M059J (cell line): ENCODE measurements around a stretch of chr6.

- RAMPAGE, long total RNA = no peak
These were observed 378.9 kb downstream of the UTRN start for GRCh38 chr6:144664059-144664470.

DNA sequence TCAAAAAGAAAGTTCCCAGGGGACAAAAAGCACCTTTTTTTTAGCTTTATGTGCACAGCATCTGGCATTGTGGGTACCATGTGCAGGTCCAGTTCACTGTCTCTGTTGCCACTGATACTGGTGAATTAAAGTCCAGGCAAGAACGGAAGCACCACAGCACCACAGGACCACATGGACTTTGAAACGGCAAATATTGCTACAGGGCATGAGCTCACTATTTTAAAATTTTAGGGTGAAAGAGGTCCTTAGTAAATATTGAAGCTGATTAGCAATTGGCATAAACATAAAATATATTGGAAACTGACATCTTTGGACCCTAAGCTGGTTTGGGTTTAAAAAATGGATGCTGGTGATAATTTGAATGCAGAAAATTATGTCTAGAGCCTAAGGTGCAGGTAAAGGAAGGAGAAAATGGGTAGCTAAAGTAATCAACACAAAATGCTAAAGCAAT, 709.0 kb downstream of the EPM2A start:
- RAMPAGE, long total RNA = no peak

- RAMPAGE, long total RNA = no peak
These were observed 757 bp downstream of the EPM2A start for GRCh38 chr6:145734441-145735084.

DNA sequence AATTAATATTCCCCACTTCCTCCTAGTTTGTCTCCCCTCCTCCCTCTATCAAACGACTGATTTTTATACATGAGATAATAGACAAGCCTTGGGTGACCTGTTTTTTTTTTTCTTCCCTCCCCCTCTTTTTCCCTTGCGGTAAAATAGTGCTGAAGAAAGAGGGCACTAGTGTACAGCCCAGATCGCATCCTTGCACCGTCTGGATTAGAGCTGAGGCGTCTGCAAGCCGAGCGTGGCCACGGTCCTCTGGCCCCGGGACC, 1.4 kb upstream of the GRM1 start:
- RAMPAGE, long total RNA = no peak

GRCh38 chr6:146803493-146804065, 204.8 kb downstream of the ADGB start:
- RAMPAGE, long total RNA = no peak

DNA sequence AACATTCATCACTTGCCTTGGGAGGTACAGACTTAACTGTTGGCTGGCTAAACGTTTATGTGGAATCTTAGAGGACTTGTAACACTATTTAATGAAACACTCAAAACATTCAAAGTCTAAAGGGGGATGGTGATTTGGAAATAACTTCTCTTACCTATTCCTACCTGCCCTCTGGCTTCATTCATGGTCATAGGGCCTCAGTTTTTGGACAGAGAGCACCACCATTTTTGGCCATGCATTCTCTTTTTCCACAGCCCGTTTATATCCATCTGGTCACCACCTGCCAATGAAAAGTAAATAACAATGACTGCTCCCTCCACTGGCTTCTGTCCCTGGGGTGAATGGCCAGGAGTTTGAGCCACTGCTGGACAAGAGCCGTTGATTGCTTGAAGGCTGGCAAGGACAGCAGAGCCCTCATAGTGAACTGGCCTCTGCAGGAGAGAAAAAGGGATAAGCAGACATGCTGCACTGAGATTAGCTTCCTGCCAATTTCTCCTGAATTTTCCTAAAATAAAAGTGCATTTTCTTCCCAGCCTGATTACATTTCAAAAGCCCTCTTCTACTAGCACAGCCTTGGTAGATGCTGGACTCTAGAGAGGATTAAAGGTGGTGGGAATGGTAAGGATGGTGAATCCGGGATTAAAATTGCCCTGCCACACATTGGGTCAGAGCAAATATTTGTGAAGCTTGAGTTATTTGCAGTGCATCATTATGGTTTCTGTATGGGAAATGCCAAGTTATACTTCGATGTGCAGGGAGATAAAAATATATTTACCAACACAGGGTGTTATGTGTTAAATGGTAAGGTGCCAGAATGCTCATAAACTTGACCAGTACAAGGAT, 261.9 kb downstream of the ADGB start:
- RAMPAGE, long total RNA = no peak

- RAMPAGE, long total RNA = no peak
These were observed 714 bp upstream of the STXBP5 start for GRCh38 chr6:147203349-147204057.

DNA sequence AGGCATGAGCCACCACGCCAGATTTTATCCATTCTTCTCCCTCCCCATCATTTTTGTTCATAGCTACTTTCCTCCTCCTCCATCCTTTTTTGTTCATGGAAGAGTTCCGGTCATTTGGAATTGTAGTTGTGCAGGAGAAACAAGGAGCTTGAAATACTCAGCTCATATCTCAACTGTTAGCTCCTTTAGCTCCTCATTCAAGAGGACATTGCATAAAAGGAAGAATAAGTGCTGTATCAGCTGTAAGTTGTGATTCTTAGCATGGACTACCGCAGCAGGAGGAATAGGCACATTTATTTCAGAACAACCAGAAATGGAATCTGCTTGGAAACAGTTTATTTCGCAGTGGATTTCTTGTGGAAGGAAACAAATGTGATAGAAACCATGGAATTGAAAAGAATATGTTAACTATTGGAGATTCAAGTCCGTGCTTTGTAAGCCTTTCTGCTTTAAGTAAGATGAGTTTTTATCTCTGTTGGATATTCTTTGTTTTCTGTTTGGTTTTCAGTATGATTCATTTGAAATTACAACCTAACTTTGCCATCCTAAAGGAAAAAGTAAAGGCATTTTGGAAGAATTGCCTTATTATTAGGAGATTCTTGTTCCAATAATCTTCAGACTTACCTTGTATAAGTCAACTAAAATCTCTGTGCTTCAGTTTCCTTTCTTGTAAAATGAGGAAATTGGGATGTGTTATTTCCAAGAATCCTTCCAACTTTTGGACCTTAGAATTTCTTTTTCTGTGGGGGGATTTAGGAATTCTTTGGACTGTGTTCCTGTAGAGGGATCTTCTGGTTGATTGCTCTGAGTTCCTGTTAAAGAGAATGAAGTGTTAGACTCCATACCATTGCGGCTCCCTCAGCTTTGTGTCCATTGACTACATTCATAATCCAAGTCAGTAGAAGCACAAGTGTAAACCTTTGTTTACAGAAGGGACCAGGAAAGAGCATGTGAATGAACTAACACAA, 7.9 kb downstream of the STXBP5 start:
- RAMPAGE, long total RNA = no peak

GRCh38 chr6:147306355-147307442, 102.5 kb downstream of the STXBP5 start:
- RAMPAGE, long total RNA = no peak

- RAMPAGE, long total RNA = no peak
These were observed 122.6 kb downstream of the STXBP5 start for GRCh38 chr6:147326622-147327439.

GRCh38 chr6:147337673-147338479, 133.7 kb downstream of the STXBP5 start:
- RAMPAGE, long total RNA = no peak

DNA sequence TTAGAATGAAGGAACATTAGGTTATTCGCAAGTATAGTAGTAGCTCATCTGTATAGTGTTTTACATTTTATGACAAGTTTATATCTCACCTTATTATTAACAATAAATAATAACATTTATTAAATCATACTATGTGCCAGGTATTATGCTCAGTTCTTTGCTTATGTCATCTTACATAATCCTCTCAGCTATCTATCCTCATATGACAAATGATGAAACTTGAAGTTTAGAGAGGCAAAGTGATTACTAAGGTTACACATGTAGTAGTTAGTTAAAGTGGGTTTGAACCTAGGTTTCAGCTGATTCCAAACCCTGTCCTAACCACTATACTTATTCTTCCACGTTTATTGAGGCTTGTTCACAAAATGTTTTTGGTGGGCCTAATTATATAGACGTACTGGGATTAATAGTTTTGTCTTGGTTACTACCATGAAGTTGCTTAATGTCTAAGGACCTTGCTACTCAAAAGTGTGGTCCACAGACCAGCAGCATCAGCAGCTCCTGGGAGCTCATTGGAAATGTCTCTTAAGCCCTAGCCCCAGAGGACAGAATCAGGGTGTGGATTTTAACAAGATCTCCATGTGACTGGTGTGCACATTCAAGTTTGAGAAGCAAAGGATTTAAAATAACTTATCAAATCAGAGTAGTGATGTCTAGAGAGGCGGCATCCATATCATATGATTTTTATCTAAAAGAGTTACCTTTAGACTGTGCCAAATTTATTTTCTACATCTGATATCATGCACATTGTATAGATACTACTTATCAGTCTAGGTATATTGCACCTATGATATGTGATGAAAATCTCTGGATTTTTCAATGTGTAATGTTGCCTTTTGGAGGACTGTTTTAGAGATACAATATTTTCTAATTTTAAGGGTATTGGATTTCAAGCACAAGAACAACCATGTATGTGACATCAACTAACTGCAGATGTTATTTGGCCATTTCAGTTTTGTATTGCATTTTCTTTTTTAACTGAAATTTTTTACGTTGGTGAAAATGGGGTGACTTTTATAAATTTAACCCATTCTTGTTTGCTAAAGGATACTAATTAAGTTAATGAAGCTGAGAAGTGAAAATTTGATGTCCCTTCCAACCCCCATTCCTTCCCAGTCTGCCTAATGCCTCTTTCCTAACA, 146.8 kb downstream of the STXBP5 start:
- RAMPAGE, long total RNA = no peak

- RAMPAGE, long total RNA = no peak
These were observed 149.5 kb upstream of the SASH1 start for GRCh38 chr6:148192889-148193824.

DNA sequence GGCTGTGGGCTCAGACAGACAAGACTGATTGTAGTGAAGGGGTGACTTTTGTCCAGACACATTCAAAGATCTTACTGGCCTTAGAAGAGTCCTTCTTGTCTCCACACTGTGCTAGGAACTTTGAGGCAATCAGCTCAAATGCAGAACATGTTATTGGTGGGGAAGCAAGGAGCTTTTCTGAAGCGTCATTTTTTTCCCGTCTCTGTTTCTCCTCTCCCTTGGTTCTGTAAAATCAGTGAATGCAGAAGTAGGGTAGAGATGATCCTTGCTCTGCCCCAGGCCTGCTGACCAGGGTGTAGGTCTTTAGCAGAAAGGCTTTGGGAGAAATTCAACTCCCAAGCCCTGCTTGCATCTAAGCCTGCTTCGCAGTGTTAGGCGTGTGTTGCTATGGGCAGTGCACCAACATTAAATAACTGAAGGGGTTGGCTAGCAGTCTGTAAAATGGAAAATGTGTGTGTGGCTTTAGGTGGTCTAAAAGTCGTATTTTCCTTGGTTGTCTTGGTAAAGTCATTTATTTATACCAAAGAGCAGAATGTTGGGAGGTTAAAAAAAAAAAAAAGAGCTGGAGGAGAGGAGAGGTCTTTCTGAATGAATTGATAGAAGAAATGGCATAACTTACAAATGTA, 45.9 kb downstream of the SASH1 start:
- RAMPAGE, long total RNA = no peak

- RAMPAGE, long total RNA = no peak
These were observed 63.8 kb downstream of the SASH1 start for GRCh38 chr6:148406350-148406922.

DNA sequence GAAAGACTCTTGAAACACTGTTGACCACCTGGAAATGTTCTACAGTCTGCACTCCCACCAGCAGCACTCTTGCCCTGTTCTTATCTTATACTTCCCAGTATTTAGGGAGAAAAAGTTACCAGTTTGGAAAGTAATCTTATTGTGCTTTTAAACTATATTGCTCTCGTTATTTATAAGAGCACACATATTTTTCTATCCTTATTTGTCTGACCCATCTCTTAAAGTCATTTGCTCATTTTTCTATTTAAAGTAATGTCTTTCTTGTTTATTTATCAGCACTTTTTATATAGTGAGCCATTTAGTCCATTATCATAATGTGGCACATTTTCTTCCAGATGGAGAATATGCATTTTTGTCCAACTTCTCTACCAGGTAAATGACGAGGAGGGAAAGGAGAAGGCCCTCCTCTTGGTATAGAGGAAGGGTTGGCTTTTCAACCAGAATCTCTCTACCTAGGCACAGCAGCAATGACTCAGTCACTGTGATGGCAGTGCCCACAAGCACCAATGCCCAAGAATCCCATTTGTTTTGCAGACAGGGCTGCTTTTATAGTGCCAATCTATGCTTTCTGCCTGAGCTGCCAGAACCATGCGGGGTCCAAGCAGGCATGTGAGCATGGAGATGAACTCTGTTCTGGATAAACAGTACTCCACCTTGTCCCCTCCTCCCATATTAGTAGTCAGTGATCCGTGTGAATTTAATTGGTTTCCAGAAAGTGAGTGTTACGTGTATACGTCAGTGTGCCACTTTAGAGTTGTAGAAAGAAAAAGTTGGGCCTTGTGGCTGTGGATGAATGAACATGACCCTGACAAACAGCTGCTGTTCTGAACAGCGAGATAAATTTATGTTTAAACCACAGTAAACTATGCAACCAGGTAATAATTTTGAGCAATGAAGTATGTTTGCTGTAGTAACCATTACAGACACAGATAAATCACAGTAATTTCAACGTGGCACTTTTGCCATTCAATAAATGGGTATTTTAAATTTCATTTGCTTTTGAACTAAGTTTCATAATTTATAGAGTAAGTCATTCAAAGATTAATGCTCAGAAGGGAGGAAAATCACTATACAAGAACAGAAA, 79.4 kb downstream of the SASH1 start:
- RAMPAGE, long total RNA = no peak

DNA sequence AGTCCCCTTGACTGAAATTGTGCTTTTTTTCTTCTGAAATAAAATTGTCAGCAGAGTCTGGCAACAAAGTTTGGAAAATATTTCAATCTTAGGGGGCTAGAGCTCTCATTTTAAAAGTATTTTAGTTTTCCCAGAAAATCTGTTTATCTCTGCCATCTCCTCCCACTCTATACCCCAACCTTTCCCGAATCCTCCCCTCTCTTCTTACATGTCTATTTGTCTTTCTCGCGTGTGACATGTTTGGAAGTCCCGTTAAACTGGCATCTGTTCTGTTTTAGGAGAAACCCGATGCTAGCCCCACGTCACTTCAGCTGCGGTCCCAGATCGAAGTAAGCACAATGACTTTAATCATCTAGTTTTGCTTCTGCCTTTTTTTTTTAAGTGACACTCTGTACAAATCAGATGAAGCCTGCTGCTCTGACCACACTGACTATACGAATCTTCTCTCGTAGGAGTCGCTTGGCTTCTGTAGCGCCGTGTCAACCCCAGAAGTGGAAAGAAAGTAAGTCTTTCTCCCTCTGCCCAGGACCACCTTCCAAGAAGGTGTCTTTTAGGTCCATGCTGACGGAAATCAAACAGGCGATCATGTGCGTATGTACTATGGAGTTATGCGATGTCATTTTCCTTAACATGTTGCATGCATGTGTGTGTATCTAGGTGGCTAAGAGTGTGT, 97.4 kb downstream of the SASH1 start:
- RAMPAGE, long total RNA = no peak

- RAMPAGE, long total RNA = no peak
These were observed 109.1 kb downstream of the SASH1 start for GRCh38 chr6:148451555-148452238.

GRCh38 chr6:148519345-148520038, 176.9 kb downstream of the SASH1 start:
- RAMPAGE, long total RNA = no peak

GRCh38 chr6:148548266-148548827, 198.5 kb upstream of the UST start:
- RAMPAGE, long total RNA = no peak